Zone of skin (tissue), 1 donor: ENCODE results near the genes ADH1C, ADH7, C4orf17 and TRMT10A.

DNA sequence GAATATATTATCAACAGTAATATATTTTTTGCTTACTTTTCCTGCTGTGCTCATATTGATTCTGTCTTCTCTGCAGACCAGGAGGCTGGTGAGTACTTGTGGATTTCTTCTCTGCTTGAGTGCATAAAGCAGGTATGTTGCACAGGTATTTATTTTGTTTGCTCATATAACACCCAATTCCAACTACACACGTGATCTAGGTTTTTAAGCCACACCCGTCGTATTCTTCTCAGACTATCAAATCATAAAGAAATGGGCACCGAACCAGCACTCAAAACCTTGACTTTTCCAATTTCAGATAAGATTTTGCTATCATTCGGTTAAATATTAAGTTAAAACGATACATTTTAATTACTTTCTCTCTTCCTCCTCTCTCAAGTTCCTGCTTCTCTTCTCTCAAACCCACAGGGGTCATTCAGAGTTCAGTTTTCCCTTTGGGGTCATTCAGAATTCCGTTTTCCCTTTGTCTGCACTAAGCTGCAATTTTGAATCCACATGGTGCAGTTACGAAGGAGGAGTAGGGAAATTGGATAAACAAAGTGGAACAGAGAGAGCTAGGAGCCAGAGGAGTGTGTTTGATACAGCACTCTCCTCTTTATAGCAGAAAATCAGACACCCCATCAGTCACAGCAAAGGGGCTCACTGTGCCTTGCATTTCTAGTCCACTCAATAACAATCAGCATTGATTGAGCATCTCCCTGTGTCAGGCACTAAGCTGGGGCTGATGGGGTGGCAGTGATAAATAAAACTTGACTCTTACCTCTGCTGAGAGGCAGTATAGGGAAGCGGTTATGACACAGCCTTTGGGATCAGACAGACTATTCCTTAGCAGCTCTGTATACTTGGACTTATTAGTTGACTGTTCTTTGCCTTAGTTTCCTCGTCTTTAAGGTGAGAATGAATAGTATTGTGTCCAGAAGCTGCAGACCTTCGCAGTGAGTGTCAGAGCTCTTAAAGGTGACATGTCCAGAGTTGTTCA, at the start of gene ADH1C:
ADH1C (minus strand) TSS at position 125 of the 979 bp plus-strand sequence.
- RRBS, result no CpG with 5 or more reads among the region's 11 CpGs

DNA sequence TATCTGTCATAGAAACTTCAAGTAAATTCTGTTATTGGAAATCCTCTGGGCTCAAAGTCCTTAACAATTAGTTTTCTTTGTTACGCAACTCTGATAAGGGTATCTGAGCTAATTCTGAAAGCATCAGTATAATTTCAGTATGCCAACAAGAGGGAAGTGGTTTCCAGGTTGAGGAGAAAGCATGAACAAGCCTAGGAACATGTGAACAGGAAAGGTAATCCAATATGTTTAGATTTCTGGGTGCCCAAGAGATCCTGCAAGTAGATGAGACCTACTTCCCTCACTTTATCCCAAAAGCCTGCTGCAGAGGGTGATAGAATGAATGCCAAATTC, 21.9 kb downstream of the ADH7 start:
- RRBS, result no CpG with 5 or more reads among the region's 1 CpG

- RRBS, result no CpG with 5 or more reads among the region's 1 CpG
These were observed at the start of gene ADH7 for GRCh38 chr4:99435137-99435486. Gene ADH7 (minus strand): TSS chr4:99435342.

DNA sequence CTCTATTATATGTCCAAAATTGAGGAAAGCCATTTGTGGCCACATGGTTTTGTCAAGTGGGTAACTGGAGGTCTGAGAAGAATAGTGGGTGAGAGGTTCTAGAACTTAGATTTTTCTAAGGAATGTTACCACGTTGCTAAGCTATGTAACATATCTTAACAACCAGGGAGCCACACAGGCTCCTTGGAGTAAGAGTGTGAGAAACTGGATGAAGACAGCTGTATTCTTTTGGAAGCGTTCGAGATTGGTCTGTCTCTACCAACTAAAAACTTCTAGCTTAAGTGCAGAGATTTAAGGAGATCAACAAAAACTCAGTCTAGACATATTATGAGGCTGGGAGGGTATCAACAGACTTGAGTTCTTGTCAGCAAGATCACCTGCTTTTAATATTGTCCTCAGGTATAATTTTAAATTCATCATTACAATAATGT, at the start of gene C4orf17:
C4orf17 (plus strand) TSS at position 148 of the 431 bp plus-strand sequence.
- RRBS, result no CpG with 5 or more reads among the region's 3 CpGs

GRCh38 chr4:99563279-99564344, at the start of gene TRMT10A:
Gene TRMT10A (minus strand): TSS chr4:99564039.
- RRBS, result no CpG with 5 or more reads among the region's 51 CpGs

DNA sequence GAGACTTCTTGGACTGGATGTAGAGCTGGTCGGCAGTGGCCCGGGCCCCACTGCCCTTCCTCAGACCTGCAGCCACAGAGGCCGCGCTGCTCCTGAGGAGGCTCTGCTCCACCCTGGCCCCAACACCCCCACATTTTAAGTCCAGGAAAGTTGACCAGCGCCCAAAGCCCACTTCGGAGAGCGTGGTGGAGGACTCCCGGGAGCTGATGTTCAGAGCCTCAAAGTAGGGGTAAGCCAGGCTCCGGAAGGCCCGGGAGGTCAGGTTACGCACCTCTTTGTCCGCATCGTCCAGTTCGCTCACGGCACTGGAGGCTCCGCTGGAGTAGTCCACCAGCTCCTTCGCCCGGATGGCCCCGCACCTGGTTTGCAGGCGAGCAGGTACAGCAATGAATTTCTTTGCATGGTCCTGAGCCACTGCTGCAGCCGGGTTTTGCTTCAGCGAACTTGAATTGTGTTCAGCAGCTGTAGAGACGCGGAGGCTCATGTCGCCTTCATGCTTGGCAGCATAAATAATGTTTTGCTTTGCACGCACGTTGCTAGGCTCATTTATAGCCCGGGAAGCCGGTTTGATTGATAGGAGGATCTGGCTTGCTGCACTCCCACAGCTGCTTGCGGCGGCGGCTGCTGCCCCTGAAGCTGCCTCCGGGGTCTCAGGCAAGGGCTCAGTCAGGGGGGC, 5.0 kb downstream of the C4orf54 start:
- RRBS, result 91% methylated on average over 21 of the region's 33 CpGs

DNA sequence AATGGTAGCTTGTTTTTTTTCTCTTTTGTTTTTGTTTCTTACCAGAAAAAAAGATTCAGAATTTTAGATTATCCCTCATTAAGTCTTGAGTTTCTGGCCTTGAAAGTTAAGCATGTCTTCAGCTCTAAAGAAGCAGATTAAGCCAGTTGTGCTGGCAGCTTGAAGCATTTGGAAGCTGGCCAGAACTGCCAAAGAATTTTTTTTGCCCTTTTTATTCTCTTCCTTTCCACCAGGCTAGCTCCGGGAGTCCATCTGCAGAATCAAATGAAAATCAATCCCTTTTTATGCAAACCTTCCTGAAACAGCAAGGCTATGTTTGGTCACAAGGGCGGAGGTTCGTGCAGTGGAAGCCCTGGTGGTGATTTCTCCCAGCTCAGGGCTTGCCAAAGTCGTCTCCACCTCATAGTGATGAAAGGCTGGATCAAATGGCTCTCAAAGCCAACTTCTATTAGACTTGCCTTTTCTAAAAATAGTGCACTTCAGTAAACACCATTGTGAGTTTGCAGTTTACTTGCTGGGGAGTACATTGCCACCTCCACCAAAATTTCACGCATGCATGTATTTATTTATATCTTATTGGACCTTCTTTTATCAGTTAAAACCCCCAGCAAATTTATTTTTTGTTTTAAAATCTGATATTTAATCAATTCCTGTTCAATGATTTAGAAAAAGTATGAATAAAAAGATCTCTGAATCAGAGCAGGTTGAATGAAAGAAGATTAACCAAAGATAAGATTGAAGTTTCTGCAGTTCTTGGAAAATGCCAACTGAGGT, 21.7 kb upstream of the C4orf54 start:
- RRBS, result no CpG with 5 or more reads among the region's 5 CpGs

DNA sequence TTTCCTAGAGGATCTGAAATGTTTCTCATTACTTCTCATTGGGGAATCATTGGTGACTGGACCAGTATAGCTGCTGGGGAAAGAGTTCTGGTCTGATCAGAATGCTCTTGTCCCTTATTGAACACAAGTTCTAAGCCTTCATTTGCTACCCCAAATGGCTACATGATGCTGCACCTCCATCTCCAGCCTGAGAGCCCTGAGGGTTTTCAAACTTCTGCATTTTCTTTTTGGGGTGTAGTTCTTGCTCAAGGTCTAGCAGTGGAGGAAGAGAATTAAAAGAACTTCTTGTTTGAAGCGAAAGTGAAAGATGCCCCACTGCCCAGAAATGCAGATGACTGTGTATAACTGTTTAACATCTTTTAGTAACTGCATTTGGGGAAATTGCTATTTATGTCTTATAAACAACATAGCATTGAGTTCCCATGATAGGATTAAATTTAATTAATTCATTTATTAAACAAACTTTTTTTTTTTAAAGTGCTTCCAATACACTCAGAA, 38.5 kb downstream of the LAMTOR3 start:
- RRBS, result no CpG with 5 or more reads among the region's 1 CpG

- RRBS, result no CpG with 5 or more reads among the region's 6 CpGs
These were observed 96.7 kb downstream of the DDIT4L start for GRCh38 chr4:100093348-100094093.

- RRBS, result no CpG with 5 or more reads among the region's 5 CpGs
These were observed 26.7 kb upstream of the DDIT4L start for GRCh38 chr4:100216883-100217446.

DNA sequence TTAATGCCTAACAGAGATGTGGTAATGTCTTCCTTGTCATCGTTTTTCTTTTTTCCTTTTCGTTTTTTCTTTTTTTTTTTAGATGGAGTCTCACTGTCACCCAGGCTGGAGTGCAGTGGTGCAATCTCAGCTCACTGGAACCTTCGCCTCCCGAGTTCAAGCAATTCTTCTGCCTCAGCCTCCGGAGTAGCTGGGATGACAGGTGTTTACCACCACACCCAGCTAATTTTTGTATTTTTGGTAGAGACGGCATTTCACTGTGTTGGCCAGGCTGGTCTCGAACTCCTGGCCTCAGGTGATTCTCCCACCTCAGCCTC, 100.3 kb downstream of the PPP3CA start:
- RRBS, result no CpG with 5 or more reads among the region's 7 CpGs

GRCh38 chr4:101669265-101669556, 121.3 kb upstream of the BANK1 start:
- RRBS, result no CpG with 5 or more reads among the region's 2 CpGs

DNA sequence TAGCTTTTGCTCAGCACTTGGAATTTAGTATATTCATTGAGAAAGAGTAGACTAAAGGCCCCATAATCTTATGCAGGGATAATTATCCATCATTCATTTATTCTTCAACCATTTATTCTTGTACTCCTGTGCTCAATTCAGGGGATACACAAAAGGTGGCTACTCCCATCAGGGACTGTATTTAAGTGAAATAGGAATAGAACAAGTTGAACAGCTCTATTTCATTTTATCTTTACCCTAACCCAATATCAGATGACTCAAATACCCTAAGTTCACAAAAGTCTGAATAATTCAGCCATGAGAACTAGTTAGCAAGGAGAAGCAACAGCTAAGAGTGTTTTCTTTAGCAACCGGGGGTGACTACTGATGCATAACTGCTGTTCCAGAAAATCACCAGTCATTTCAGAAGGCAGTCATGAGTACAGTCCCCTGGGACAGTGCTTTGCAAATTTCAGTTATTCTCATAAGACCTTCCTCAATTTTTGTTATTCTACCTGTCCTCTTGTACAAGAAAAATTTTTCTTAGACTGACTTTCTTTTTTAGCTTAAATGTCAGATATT, 16.3 kb downstream of the BANK1 start:
- RRBS, result no CpG with 5 or more reads among the region's 1 CpG

DNA sequence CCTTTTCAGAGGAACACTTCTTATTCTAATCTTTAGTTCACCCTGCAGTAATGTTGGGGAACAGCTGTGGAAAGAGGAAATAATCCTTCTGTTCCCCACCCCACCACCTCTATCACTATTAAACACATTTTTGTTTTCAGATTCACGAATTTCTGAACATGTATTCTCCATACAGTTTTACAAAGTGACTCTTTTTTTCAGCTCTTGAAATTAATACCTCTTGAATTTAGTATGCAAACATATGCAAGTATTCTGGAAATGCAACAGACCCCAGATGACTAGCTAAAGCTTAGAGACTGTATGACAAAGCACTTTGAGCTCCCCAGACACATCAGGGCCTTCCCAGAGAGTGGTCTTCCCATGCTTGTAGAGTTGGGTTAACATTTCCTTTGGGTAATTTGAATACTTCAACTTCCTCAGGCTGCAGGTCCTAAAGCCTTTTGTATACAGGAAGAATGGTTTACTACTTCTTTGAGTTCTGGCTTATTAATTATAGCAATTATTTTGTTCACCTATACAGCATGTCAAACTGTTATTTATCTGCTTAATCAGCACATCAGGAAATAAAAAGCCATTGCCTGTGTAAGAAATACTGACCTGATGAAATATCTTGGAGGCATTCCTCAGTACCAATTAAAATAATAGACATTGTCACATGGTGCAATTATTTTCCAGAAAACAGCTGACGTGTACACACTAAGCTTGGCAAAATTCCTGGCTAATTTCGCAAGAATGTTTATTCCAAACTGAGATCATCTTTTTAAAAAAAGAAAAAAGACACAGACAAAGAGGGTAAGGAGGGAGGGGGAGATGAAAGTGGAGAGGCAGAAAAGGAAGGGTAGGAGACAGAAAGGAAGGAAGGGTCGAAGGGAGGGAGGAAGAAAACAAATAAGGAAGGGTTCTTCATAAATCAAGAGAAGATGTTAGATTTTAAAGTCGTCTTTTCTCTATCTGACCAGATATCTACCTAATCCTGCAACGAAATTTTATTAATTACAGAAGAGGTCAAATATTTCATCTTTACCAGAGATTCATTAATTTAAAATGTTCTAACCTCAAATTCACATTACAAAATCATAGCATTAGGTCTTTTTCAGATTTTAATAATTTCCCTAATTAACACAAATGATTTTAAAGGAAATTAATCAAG, 62.0 kb upstream of the NFKB1 start:
- RRBS, result no CpG with 5 or more reads among the region's 6 CpGs

- RRBS, result no CpG with 5 or more reads among the region's 5 CpGs
These were observed 59.0 kb upstream of the NFKB1 start for GRCh38 chr4:102442138-102442551.

- RRBS, result no CpG with 5 or more reads among the region's 3 CpGs
These were observed 2.7 kb downstream of the NFKB1 start for GRCh38 chr4:102503662-102504375.

DNA sequence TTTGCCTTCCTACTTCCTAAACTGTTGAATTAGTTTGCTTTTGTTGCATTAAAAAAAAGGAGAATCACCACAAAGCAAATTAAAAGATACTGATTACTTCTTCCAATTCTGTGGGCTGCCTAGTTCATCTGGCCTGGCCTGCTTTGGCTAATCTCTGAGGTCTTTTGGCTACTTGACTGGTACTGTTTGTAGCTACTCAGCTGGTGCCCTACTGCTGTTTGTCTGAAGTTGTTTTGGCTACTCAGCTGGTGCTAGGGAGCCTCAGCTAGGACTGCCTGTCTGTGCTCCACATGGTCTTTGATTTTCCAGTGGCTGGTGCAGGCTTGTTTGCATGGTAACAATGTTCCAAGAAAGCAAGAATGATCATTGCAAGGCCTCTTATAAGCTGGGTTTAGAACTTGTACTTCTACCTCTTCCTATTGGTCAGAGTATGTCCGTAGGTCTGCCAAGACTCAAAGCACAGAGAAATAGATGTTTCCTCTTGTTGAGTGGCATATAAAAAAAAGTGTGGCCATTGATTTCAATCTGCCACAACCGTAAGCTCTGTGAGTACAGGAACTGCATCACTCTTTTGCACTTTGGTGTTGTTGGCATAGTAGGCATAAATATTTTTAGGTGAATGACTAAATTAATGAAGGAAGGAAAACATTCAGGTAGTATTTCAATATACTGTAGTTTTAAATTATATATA, 17.5 kb downstream of the NFKB1 start:
- RRBS, result no CpG with 5 or more reads among the region's 2 CpGs

DNA sequence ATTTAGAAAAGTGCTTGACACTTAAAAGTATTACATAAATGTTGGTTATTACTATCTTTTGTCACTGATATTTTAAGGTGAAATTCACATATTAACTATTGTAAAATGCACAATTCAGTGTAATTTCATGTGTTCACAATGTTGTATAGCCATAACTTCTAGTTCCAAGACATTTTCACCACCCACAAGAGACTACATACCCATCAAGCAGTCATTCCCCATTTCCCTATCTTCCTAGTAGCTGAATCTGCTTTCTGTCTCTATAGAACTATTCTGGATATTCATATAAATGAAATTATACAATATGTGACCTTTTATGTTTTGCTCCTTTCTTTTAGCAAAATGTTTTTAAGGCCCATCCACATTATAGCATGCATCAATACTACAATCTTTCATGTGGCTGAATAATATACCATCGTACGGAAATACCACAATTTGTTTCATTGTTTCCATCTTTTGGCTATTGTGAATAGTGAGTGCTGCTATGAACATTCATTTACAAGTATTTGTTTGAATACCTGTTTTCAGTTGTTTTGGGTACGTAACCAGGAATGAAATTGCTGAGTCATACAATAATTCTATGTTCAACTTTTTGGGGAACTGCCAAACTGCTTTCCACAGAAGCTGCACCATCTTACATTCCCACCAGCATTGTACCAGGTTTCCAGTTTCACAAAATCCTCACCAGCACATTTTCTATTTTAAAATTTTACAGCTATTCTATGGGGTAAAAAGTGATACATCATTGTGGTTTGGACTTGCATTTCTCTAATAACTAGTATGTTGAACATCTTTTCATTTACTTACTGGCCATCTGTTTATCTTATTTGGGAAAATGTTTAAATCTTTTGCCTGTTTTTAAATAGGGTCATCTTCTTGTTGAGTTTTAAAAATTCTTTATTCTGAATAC, 28.5 kb upstream of the MANBA start:
- RRBS, result no CpG with 5 or more reads among the region's 3 CpGs

DNA sequence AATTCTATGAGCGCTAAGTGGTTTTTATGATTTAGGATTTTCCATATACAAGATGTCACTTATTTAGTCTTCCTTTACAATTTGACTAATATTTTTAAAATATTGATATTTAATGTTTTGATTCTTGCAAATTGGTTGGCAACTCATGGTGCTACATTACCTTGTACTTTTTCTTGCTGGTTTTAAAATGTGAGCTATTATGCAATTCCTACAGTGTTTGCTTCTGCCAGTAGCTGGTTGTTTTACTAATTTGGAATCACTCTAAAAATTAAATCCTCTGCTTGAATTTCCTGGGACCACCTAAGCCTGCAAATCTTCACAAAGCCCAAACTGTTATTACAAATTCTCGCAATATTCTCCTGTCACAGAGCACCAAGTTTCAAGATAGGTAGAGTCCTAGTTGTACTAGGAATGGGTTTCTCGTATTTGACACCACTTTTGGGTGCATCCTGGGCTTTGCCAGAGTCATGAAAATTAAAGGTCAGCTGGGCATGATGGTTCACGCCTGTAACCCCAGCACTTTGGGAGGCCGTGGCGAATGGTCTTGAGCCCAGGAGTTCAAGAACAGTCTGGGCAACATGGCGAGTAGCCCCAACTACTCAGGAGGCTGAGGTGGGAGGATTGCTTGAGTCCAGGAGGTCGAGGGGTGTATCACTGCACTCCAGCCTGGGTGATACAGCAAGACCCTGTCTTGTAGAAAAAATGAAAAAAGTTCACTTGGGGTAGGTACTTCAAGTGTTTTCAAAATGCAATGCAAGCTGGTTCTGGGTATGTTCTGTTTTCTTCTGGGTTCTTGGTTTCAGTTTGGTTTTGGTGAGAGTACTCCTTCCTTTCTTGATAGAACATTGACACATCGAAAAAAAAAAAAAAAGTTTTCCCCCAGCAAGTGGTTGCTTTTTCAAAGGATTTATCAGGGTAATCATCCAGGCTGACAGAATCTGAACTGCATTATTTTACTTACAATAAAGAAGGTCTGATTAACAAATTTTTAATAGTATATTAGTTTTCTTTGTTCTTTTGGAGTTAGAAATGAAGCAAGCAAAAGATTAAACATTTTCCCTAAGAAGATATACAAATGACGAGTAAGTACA, 30.7 kb upstream of the MANBA start:
- RRBS, result no CpG with 5 or more reads among the region's 10 CpGs